NCI-H460 (cell line): ENCODE results near the genes OLA1, HOXD12 and HOXD8.

RAMPAGE:
- cytosol, long total RNA: no peak
- long total RNA: no peak
- nucleus, long total RNA: no peak
These were observed 171.1 kb downstream of the SP3 start for GRCh38 chr2:173794128-173794468.

DNA sequence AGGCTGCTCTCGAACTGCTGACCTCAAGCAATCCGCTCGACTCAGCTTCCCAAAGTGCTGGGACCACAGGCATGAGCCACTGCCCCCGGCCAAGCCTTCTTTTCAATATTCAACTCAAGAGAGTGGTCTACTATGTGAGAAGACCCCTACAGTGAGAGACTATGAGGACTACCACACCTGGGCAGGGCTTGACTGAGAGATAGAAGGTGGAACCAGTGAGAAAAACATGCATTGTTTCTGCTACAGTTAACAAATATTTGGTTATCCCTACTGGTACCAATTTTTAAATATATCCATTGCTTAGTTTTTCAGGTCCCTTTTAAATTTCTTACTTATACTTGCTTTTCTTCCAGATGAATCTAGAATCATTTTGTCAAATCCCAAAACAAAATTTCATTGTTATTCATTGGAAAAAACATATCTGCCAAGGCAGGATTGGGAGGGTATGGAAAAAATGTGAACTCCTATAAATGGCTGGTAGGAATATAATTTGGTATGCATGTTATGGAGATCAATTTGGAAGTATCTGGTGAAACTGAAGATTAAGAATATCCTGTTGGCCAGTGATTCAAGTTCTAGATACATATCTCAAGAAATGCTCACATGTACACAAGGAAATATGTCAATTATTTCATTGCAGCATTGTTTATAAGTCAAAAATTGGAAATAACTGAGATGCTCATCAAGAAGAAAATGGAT, 63.1 kb downstream of the SP3 start:
RAMPAGE:
- cytosol, long total RNA: no peak
- long total RNA: no peak
- nucleus, long total RNA: no peak

RAMPAGE:
- cytosol, long total RNA: no peak
- long total RNA: no peak
- nucleus, long total RNA: no peak
These were observed 28.3 kb downstream of the SP3 start for GRCh38 chr2:173936647-173937585.

RAMPAGE:
- cytosol, long total RNA: no peak
- long total RNA: no peak
- nucleus, long total RNA: no peak
These were observed 15.7 kb downstream of the SP3 start for GRCh38 chr2:173949432-173949986.

DNA sequence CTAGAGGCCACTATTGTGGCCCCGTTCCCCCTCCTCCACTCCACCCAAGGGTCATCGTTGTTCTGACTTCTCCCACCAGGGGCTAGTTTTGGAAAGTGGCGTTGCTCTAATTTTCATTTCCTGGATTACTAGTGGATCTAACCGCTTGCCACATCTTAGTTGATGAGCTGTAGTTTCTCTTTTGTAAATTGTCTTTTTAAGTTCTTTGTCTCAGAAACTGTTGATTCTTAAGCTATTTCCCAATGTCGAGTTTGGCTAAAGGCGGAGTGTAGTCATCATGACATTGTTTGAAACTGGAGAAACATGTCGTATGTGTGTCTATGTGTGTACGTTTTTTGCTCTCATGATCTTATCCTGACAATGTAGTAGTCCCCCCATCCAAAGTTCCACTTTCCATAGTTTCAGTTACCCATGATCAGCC, 70.9 kb upstream of the SP3 start:
RAMPAGE:
- cytosol, long total RNA: no peak
- long total RNA: no peak
- nucleus, long total RNA: no peak

RAMPAGE:
- cytosol, long total RNA: no peak
- long total RNA: no peak
- nucleus, long total RNA: no peak
These were observed 86.7 kb upstream of the SP3 start for GRCh38 chr2:174051636-174052558.

DNA sequence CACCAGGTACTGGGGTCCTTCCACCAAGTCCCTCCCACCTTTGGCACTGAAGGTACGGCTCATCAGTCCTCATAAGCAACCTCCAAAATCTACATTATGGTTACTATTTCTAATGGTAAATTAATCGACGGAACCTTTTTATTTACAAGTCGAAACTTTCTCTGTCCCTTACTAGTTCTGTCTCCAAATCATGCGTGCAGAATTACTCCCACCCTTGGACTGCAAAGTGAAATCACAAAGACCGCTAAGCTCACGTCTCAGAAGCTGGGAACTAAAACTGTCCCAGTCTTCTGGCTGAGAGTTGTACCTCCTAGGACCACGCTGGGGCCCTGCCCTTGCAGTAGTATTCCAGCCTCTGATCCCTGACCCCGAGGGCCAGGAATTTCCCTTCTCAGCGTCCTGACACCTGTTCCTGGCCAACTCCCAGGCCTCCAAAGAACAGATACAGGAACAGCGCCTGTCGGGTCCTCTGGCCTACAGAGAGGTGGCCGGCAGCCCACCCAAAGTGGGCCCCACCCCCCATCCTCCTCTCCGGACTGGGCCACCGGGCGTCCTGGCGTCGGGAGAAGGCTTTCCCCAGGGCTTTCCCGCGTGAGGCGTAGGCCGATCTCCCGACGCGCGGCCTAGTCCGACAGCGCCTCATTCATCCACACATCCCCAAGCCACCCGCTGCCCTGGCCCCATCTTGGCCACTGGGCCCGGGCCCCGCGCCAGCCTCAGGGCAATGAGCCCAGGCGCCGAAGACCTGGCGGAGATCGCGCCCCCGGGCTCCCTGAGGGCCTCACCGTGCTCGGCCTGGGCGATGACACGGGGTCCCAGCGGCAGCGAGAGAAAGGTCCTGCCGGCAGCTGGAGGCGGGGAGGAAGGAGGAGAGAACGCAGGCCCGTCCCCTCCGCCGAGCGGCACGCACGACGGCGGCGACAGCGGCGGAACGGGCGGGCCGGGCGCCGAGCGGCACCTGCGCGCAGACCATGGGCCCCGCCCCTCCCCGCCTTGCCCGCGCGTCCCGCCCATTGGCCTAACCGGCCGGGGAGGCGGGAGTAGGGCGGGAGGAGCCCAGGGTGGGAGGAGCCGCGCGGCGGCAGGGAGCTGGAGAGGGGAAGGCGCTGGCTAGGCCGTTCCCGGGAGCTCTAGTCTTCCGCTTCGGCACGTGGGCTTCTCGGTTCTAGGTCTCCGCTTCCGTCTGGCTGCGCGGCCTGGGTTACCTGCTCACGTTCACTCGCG, at the start of gene OLA1:
Gene OLA1, minus strand, starts transcription at position 866 of the 1,224 bp plus-strand sequence.
RAMPAGE:
- cytosol, long total RNA: start-site peak on the minus strand centred at position 865 of the sequence, 124 bp wide, 2,060 and 2,743 reads in 2 replicates; start-site peak on the plus strand centred at position 1,092 of the sequence, 66 bp wide, 30 and 8 reads in 2 replicates
- long total RNA: start-site peak on the minus strand centred at position 874 of the sequence, 140 bp wide, 631 and 1,172 reads in 2 replicates
- nucleus, long total RNA: start-site peak on the minus strand centred at position 860 of the sequence, 114 bp wide, 1,716 and 487 reads in 2 replicates; start-site peak on the plus strand centred at position 1,100 of the sequence, 82 bp wide, 43 and 16 reads in 2 replicates

DNA sequence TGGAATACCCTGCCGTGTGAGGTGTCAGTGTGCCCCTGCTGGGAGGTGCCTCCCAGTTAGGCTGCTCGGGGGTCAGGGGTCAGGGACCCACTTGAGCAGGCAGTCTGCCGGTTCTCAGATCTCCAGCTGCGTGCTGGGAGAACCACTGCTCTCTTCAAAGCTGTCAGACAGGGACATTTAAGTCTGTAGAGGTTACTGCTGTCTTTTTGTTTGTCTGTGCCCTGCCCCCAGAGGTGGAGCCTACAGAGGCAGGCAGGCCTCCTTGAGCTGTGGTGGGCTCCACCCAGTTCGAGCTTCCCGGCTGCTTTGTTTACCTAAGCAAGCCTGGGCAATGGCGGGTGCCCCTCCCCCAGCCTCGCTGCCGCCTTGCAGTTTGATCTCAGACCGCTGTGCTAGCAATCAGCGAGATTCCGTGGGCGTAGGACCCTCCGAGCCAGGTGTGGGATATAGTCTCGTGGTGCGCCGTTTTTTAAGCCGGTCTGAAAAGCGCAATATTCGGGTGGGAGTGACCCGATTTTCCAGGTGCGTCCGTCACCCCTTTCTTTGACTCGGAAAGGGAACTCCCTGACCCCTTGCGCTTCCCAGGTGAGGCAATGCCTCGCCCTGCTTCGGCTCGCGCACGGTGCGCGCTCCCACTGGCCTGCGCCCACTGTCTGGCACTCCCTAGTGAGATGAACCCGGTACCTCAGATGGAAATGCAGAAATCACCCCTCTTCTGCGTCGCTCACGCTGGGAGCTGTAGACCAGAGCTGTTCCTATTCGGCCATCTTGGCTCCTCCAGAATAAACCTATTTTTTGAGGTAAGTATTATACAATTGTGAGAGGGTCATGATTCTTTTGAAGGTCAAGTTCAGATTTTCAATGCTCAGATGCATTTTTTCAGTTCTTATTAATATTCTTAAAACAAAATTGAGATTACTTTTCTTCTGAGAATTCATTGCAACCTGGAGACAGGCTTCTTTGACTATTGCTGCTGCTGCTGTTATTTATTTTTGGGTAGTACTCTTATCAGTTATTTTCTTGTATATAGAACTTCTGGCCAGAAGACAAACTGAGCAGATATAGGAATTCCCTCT, 14.5 kb downstream of the SCRN3 start:
RAMPAGE:
- cytosol, long total RNA: no peak
- long total RNA: no peak
- nucleus, long total RNA: no peak

RAMPAGE:
- cytosol, long total RNA: no peak
- long total RNA: no peak
- nucleus, long total RNA: no peak
These were observed 39.2 kb downstream of the WIPF1 start for GRCh38 chr2:174558405-174558731.

RAMPAGE:
- cytosol, long total RNA: no peak
- long total RNA: no peak
- nucleus, long total RNA: no peak
These were observed 82.8 kb upstream of the CHRNA1 start for GRCh38 chr2:174846671-174847845.

RAMPAGE:
- cytosol, long total RNA: no peak
- long total RNA: no peak
- nucleus, long total RNA: no peak
These were observed 5.1 kb downstream of the ATP5MC3 start for GRCh38 chr2:175176009-175177153.

DNA sequence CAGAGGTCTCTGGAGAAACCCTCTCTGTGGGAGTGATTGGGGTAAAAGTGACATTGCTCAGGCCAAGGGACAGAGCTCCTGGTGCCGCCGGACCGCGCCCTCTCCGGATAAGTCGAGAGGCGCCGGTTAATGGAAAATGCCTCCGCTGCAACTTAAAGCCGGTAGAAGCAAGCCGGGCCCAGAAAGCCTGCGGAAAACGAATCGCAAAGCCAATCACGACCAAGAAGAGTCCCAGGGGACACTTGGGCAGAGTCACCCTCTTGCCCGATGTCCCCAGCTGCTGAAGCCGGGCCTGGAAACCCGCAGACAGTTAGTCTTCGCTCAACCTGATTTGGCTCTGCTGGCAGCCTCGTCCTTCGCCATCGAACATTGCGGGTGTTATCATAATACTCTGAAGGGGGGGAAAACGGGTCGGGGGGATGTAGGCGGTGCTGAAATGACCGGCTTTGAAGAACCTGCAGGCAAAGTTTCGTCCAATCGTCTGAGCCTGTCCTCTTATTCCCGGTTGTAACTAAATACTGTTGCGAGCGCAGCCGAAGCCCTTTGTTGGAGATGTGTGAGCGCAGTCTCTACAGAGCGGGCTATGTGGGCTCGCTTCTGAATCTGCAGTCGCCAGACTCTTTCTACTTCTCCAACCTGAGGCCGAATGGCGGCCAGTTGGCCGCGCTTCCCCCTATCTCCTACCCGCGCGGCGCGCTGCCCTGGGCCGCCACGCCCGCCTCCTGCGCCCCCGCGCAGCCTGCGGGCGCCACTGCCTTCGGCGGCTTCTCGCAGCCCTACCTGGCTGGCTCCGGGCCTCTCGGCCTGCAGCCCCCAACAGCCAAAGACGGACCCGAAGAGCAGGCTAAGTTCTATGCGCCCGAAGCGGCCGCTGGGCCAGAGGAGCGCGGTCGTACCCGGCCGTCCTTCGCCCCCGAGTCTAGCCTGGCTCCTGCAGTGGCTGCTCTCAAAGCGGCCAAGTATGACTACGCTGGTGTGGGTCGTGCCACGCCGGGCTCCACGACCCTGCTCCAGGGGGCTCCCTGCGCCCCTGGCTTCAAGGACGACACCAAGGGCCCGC, at the start of gene HOXD12:
Gene HOXD12, plus strand, starts transcription at position 546 of the 1,060 bp plus-strand sequence.
RAMPAGE:
- cytosol, long total RNA: no peak
- long total RNA: no peak
- nucleus, long total RNA: no peak

DNA sequence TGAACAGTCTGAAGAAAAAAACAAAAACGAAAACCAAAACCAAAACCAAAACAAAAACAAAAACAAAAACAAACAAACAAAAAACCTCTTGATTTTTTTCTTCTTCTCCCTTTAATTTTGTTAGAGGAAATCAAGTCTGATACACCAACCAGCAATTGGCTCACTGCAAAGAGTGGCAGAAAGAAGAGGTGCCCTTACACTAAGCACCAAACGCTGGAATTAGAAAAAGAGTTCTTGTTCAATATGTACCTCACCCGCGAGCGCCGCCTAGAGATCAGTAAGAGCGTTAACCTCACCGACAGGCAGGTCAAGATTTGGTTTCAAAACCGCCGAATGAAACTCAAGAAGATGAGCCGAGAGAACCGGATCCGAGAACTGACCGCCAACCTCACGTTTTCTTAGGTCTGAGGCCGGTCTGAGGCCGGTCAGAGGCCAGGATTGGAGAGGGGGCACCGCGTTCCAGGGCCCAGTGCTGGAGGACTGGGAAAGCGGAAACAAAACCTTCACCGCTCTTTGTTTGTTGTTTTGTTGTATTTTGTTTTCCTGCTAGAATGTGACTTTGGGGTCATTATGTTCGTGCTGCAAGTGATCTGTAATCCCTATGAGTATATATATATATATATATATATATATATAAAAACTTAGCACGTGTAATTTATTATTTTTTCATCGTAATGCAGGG, 2.4 kb downstream of the HOXD10 start:
RAMPAGE:
- cytosol, long total RNA: no peak
- long total RNA: no peak
- nucleus, long total RNA: no peak

DNA sequence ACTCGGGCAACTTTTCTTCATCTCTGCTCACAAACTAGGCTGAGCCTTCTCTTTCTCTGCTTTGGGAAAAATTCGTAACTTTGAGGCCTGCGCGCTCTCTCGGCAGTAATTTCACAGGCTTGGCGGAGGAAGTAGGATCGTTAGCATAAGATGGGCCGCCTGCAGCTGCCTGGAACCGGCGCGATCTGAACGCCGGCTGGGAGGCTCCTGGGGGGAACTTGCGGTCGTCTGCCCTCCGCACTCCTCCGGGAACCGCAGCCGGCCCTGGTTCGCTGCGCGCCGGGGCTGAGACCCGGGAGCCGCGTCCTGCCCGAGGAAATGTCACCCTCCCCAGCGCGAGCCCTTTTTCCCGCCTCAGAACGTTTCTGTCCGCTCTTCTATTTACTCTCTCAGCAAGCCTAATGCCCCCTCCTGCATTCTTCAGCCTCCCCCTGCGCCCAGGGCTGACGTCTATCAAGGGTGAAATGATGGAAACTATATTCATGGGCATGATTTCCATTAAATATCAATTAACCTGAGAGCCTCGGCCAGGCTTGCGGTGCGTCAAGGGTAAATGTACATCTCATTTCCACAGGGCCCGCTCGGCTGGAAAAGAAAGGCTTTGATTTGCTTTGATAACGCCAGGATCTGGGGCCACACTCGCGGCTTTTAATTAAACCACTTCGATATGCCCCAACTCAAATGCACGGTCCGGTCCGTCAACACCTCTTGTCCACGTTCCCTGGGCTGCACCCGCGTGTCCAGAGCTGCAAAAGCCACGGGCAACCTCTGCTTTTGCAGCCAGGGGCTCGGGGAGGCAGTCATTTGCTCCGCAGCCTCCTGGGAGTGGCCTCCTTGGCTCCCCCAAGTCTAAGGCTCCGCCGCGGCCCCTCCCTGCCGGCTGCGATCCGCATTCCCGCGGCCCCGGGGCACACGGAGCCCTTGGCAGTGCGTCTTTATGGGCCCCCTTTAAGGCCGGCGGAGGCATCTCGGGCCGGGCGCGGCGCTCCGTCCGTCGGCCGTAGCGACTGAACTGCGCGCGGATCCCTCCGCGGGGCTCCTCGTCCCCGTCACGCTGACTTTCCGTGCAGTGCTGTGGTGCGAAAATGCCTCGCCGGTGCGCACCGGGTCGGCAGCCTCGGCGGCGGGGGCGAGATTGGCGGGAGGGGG, at the start of gene HOXD8:
Gene HOXD8, plus strand, starts transcription at position 1,027 of the 1,149 bp plus-strand sequence.
RAMPAGE:
- cytosol, long total RNA: start-site peak on the plus strand centred at position 1,035 of the sequence, 33 bp wide, 15 and 15 reads in 2 replicates
- long total RNA: start-site peak on the plus strand centred at position 1,033 of the sequence, 33 bp wide, 31 and 40 reads in 2 replicates
- nucleus, long total RNA: start-site peak on the plus strand centred at position 1,031 of the sequence, 29 bp wide, 10 and 7 reads in 2 replicates

DNA sequence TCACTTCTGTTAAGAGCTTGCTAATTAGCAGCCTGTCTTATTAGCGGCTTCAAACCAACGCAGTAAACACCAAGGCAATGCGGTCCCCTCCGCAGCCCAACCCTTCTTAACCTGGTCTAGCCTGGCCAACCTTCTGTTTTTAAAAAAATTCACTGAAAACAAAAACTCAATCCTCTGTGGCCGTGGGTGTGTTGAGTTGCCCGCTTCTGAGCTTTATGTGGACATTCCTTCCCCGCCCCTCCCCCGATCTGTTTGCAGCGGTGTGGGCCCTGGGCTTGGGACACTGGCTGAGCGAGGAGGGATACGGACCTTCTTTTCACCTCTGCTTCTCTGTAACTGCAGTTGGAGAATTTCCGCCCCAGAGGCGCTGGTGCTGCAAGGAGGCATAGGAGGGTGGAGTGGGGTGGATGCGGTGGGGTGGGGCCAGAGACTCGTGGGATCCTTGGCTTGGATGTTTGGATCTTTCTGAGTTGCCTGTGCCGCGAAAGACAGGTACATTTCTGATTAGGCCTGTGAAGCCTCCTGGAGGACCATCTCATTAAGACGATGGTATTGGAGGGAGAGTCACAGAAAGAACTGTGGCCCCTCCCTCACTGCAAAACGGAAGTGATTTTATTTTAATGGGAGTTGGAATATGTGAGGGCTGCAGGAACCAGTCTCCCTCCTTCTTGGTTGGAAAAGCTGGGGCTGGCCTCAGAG, 3.2 kb upstream of the HOXD4 start:
RAMPAGE:
- cytosol, long total RNA: no peak
- long total RNA: no peak
- nucleus, long total RNA: no peak

DNA sequence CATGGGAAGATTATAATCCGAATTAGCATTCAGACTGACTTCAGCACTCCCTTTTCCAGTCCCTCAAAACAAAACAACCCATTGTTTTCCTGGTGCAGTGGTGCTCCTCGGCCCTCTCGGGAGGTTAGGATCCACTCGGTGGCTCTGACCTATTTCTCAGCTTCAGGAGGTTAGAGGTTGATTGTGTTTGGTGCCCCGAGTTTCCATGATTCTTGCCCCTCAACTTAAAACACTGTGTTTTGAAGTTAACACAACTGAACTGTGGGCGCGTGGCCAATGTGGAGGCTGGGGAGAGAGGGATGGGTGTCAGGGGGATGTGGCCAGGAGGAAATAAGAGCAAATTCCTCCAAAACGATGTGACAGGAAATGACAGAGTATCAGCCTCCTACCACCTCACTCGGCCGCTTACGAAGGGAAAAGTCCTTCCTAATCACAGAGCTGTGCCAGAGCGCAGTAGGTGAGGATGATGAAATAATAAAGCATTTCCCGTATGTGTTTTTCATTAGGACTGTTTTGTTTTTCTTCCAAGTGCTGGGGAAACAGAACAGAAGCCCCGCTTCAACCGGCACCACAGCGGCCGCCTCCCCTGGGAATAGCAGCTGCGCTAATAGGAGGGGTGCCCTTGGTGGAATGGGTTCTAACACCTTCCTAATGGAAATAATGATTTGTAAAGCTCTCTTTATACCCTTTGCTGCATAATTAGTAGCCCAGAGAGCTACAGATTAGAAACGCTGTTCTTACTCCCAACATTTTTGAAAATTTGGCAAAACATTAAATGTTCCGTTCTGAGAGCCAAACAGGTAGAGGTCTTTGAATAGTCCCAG, 440.3 kb downstream of the MTX2 start:
RAMPAGE:
- cytosol, long total RNA: no peak
- long total RNA: no peak
- nucleus, long total RNA: no peak

DNA sequence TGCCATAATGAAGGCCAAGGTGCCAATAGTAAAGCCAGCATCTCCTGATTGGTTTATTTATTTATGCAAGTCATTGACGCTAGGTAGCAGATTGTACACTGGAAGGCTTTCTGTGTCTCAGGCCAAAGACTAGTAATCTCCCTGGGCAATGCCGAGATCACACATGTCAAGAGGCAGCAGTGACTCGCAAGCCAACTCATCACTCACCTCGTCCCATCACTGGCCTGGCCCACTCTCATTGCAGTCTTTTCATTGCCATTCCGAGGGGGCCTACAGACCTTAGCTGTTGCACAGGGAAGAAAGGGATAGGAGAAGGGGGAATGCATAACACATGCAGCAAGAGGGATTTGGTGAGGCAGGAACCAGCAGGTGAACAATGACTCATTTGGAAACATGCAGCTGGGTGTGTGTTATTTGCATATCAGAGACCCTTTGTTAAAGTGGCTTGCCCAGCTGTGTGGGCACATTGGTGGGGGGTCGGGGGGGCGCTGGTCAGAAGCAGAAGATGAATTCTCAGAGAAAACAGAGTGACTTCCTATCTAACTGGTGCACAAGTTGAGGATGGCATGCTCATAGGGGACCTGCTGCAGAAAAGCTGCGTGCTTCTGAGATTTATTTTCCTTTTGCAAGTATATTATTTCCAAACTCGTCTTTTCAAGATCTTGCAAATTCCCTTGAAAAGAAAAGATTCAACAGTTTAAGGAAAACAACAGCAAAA, 448.6 kb upstream of the HNRNPA3 start:
RAMPAGE:
- cytosol, long total RNA: no peak
- long total RNA: no peak
- nucleus, long total RNA: no peak

DNA sequence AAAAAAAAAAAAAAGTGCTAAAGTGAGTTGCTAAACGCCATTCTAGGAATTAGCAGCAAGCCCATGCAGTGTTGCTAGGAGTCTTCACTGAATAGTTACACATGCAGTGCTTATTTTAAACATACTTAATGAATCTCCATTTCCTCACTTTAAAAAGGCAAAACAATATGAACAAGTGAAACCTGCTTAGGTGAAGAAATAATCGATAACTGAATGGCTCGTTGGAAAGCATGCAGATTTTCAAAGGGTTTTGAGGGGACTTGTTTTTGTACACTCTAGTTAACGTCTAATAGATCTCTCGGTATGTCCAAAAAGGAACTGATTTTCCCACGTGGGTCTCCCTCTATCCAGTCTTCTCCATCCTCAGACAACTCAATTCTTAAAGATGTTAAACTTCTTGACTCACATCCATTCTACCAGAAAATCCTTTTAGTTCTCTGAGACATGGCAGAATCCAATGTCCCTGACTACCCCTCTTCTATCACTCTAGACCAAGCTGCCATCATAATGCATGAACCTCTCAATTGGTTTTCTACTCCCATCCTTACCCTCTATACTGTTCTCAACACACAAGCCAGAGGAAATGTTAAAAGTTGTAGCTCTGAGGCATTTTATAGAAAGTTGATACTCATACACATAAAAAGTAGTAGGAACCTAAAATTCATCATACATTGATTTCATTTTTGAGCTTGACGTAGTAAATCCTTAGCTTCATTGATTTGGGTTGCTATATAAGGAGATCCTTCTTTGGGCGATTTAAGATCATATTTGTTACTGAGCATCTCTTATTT, 16.1 kb downstream of the HNRNPA3 start:
RAMPAGE:
- cytosol, long total RNA: no peak
- long total RNA: no peak
- nucleus, long total RNA: no peak

RAMPAGE:
- cytosol, long total RNA: no peak
- long total RNA: no peak
- nucleus, long total RNA: no peak
These were observed 21.5 kb downstream of the HNRNPA3 start for GRCh38 chr2:177233805-177234720.

RAMPAGE:
- cytosol, long total RNA: no peak
- long total RNA: no peak
- nucleus, long total RNA: no peak
These were observed 23.7 kb downstream of the NFE2L2 start for GRCh38 chr2:177240607-177241414.